Skeletal muscle tissue (tissue), 7 donors: ENCODE measurements around a stretch of chr7.

DNA sequence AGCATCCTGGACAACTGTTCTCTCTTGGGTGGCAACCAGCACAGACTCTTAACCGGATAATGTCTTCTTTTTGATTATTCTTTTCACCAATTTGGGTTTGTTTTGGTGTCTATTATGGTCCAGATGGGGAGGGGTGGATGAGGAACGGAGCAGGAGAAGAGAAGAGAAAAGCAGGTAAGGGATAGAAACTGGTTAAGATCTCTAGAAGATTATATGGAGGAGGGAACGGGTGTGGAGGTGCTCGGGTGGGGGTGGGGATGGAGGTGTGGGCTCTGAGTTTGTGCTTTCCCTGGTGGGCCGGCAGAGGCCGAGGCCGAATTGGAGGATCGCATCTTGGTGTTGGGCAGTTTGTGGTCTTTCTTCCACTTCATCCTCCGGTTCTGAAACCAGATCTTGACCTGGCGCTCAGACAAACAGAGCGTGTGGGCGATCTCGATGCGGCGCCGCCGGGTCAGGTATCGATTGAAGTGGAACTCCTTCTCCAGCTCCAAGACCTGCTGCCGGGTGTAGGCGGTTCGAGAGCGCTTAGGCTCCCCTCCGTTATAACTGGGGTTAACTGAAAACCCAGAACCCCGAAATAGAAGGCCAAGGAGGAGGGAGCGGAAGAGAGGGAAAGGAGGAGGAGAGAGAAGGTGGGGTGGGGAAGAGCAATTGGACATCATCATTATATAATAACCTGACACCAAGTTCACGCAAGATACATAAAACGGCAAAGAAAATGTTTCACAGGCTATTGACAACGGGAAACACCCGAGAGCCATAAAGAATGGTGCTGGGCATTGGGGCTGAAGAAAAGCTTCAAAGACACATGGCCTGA is 1.3 kb downstream of the HOXA4 start:
- PRO-cap, 3 experiments: no peak in any of the 3 experiments
- RAMPAGE, long total RNA: no peak
- RRBS, 2 experiments: 13 to 32% methylated on average over 12 of the region's 29 CpGs

DNA sequence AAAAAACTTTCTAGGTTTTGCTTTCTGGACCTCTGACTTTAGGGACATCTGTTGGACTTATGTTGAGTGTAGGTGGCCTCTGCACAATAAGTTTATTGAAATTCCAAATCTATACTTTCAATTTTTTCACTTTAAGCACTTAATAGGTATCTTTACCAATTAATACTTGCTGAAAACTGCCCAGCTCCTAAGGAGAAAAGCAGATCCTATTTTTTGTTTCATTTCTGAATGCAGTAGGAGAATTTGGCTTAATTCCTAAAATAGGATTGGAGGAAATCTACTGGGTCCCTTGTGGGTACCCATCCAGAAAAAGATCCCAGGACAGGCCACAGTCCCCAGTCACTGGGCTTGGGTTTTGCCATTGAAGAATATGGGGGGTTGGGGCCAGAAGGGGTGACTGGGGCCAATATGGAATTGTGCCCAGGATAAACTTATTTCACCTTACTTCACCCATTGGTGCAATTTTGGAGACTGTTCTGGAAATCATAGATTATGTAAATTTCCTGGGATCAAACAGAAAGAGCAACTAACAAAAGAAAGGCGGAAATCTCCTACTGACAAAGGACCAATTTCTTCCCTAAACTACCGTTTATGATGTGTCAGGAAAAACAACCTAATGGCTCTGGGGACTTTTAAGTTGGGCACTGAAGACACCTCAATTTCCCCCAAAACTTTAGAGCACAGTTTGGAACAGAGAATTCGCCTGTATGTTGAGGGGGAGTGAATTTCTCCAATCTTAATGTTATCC is 5.0 kb downstream of the HOXA5 start:
- PRO-cap, 3 experiments: no peak in any of the 3 experiments
- RAMPAGE, long total RNA: no peak
- RRBS, 2 experiments: no CpG with 5 or more reads among the region's 3 CpGs

DNA sequence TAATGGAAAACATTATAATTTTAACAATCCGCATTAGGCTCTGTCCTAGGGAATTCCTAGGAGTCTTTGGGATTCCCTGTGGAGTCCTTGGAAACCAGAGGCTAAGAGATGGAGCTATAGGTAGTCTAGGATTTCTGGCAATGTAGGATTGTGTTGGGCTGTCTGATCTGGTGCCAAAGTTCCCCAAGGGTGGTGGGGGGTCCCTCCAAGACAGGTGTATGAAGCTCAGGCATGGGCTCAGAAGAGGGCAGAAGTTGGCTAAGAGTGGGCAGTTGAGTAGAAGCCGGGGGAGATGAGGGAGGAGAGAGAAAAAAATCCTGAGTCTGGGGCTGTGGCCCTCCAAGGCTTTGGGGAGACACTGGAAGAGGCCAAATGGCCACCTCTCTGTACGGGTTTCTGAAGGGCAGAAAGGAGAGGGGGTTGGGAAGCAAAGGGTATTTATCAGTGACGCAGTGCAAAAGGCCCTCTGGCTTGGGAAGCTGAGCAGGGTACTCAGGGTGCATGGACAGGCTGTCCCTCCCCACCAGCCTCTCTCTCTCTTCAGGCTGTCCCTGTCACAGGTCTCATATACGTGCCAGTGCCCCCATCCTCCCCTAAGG is 988 bp downstream of the HOXA6 start:
- PRO-cap, 3 experiments: peak in 1 of 3 experiments; most common minus-strand start position 540 of the sequence (in 1)
- RAMPAGE, long total RNA: no peak
- RRBS, 2 experiments: no CpG with 5 or more reads among the region's 5 CpGs

GRCh38 chr7:27150114-27150421 is 2.3 kb downstream of the HOXA3 start:
- PRO-cap, 3 experiments: peak in 1 of 3 experiments; most common plus-strand start chr7:27150313 (in 1); most common minus-strand start chr7:27150280 (in 1)
- RAMPAGE, long total RNA: no peak
- RRBS, 2 experiments: no CpG with 5 or more reads among the region's 6 CpGs

DNA sequence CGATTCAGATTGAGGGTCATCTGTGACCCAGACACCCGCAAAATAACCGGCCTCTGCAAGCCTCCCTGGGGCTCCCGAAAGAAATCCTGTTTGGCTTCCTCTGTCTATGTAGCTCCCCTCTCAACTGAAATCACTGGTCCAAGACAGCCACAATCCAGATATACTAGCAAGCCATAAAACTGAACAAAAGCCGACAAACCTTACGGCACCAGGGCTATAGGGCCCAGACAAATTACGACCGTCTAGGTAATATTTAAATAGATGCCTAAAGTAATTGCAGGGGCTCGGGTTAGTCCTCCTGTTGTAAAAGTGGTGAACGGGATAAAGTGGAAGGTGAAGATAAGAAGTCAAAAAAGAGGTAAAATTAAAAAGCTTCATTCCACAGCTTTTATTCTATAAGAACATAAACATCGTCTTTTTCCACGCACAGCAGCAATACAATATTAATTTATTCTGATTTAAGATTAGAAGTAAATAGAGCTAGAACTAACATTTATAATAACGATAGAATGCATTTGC is 3.8 kb downstream of the HOXA10 start:
- PRO-cap, 3 experiments: no peak in any of the 3 experiments
- RAMPAGE, long total RNA: no peak
- RRBS, 2 experiments: 5 to 13% methylated on average over 2 of the region's 13 CpGs

GRCh38 chr7:27202756-27203632 is 3.1 kb upstream of the HOXA13 start:
- PRO-cap, 3 experiments: no peak in any of the 3 experiments
- RAMPAGE, long total RNA: no peak
- RRBS, 2 experiments: no CpG with 5 or more reads among the region's 11 CpGs

DNA sequence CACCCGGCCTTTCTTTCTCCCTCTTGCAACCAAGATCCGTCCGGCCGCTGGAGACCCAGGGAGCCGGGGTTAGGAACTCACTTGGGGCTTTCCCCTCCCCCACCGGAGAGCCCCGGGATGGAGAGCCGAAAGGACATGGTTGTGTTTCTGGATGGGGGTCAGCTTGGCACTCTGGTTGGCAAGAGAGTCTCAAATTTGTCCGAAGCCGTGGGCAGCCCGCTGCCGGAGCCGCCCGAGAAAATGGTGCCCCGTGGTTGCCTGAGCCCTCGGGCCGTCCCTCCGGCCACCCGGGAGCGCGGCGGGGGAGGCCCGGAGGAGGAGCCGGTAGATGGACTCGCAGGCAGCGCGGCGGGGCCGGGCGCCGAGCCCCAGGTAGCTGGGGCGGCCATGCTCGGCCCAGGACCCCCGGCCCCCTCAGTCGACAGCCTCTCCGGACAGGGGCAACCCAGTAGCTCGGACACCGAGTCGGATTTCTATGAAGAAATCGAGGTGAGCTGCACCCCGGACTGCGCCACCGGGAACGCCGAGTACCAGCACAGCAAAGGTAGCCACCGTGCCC is 391 bp downstream of the EVX1 start:
- PRO-cap, 3 experiments: no peak in any of the 3 experiments
- RAMPAGE, long total RNA: no peak
- RRBS, 2 experiments: 3% methylated on average over 27 to 28 of the region's 46 CpGs

GRCh38 chr7:27361337-27362069 is 118.9 kb downstream of the EVX1 start:
- PRO-cap, 3 experiments: no peak in any of the 3 experiments
- RAMPAGE, long total RNA: no peak
- RRBS, 2 experiments: no CpG with 5 or more reads among the region's 13 CpGs

DNA sequence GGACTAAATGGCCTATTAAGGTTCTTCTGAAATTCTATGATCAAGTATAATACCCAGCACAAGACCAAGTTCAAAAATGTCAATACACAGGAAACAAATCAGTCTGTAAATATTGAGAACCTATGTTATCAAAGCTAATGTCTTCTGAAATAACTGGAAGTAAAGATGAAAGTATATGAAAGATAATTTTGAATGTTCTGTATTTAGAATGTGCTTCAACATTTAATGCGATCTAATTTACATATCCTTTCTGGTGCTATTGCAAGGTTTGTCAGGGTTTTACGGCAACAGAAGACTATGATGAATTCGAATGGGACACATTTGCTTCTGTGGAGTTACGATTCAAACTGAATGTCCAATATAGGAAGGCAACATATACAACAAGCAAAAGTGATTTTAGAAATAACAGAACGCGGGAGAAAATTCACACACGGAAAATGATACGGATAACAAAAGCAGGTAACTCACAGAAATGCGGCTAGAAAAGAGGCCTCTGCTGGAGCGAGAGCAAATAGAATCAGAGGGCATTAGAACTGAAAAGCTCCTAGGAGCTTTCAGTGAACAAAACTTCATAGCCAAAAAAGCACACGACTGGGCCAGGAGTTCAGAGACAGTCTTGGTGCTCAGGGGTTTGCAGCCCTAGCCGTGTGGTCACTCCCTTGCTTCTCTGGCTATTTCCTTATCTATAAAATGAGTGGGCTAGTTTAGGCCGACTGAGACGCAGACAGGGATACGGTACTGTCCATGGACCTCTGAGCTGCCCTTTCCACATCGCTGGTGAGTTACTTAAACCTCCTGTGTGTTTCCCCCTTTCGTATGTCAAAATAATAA is 655 bp upstream of the TAX1BP1 start:
- PRO-cap, 3 experiments: no peak in any of the 3 experiments
- RAMPAGE, long total RNA: no peak
- RRBS, 2 experiments: no CpG with 5 or more reads among the region's 17 CpGs

- PRO-cap, 3 experiments: no peak in any of the 3 experiments
- RAMPAGE, long total RNA: no peak
These were observed 55.9 kb downstream of the TAX1BP1 start for GRCh38 chr7:27795987-27796210.

- PRO-cap, 3 experiments: no peak in any of the 3 experiments
- RAMPAGE, long total RNA: no peak
These were observed 59.8 kb downstream of the TAX1BP1 start for GRCh38 chr7:27799772-27800148.

- PRO-cap, 3 experiments: no peak in any of the 3 experiments
- RAMPAGE, long total RNA: no peak
- RRBS, 2 experiments: 6 to 7% methylated on average over 1 of the region's 1 CpG
These were observed 181.1 kb downstream of the TAX1BP1 start for GRCh38 chr7:27921157-27921460.

DNA sequence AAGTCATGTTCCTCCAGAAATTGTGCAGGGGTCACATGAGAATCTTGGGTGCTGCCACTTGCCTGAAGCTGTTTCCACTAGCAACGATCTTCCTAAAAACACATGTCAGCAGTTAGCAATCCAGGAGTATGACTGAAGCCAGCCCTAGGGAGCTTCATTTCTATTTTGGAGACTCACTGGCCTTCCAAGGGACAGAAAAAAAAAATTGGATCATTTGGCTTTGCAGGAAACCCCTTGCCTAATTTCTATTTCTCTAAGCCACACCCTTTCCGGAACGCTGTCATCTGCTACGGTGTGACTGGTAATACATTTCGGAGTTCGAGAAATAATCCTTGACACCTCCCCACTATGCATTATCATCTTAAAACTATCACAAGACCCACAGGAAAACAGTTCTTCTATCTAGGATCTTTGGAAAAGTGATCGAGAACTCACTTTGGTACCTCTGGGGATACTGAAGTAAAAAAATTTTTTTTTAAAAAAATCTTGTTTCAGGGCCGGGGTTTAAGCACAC is 204.8 kb downstream of the TAX1BP1 start:
- PRO-cap, 3 experiments: peak in 2 of 3 experiments; most common plus-strand start position 309 of the sequence (in 1); most common minus-strand start position 134 of the sequence (in 1)
- RAMPAGE, long total RNA: no peak
- RRBS, 2 experiments: no CpG with 5 or more reads among the region's 8 CpGs

DNA sequence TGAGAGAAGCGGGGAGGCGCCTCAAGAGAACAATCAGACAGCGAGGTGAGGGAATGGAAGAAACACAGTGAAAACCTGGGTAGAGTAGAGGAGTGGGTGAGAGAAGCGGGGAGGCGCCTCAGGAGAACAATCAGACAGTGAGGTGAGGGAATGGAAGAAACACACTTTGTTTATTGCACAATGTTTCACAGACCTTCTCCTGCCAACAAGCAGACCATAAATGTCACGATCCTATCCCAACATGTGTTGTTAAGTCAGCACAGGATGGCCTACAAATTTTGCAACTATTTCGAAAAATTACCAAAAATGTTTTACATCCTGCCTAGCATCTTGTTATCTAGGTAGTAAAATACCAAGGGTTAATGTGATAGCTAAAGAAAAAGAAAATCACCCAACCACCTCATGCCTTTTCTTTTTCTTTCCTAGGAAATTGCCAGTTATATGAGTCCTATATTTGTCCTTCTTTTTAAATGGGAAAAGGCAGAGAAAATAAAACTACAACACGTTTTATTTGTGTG is 115.2 kb downstream of the JAZF1 start:
- PRO-cap, 3 experiments: peak in 1 of 3 experiments; most common minus-strand start position 136 of the sequence (in 1)
- RAMPAGE, long total RNA: no peak
- RRBS, 2 experiments: no CpG with 5 or more reads among the region's 8 CpGs

- PRO-cap, 3 experiments: peak in 1 of 3 experiments; most common plus-strand start chr7:28623592 (in 1); most common minus-strand start chr7:28623472 (in 1)
- RAMPAGE, long total RNA: no peak
- RRBS, 2 experiments: no CpG with 5 or more reads among the region's 3 CpGs
These were observed 211.0 kb downstream of the CREB5 start for GRCh38 chr7:28623285-28623696.

GRCh38 chr7:28669422-28670013 is 257.2 kb downstream of the CREB5 start:
- PRO-cap, 3 experiments: no peak in any of the 3 experiments
- RAMPAGE, long total RNA: no peak
- RRBS, 2 experiments: no CpG with 5 or more reads among the region's 9 CpGs

DNA sequence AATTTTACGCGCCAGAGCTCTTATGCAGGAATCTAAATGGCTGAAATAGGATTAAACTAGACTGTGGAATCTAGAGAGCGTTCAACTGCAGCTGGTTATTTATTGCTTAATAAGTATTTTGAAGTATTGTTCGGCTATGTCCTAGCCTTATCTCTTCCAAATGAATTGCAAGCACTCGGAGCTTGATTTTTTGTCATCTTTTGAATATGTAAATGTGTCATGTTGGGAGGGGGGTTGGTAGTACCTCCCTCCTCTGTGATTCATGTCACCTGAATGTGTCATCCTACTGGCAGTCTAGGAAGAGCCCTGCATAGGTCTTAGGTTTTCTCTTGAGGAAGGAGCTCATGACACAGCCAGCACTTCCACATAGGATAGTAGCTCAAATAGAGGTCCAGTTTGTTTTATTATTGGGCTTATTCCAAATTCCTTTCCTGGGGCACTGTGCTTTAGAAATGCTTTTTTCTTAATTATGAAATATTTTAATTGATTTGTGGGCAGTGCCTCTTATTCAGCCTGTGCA is 22.4 kb upstream of the TRIL start:
- PRO-cap, 3 experiments: no peak in any of the 3 experiments
- RAMPAGE, long total RNA: no peak
- RRBS, 2 experiments: no CpG with 5 or more reads among the region's 5 CpGs

GRCh38 chr7:29145919-29146307 is 424 bp downstream of the CPVL start:
- PRO-cap, 3 experiments: no peak in any of the 3 experiments
- RAMPAGE, long total RNA: no peak
- RRBS, 2 experiments: 0 to 5% methylated on average over 1 to 2 of the region's 21 CpGs

GRCh38 chr7:29288418-29289128 is 94.0 kb downstream of the CHN2 start:
- PRO-cap, 3 experiments: no peak in any of the 3 experiments
- RAMPAGE, long total RNA: no peak
- RRBS, 2 experiments: no CpG with 5 or more reads among the region's 8 CpGs

GRCh38 chr7:29770030-29770613 is 36.2 kb upstream of the WIPF3 start:
- PRO-cap, 3 experiments: no peak in any of the 3 experiments
- RAMPAGE, long total RNA: no peak
- RRBS, 2 experiments: no CpG with 5 or more reads among the region's 8 CpGs